Metastatic Liver Carcinoma in the Adrenal Gland (tissue), 2 donors: ENCODE data around the gene NR2F2.

DNA sequence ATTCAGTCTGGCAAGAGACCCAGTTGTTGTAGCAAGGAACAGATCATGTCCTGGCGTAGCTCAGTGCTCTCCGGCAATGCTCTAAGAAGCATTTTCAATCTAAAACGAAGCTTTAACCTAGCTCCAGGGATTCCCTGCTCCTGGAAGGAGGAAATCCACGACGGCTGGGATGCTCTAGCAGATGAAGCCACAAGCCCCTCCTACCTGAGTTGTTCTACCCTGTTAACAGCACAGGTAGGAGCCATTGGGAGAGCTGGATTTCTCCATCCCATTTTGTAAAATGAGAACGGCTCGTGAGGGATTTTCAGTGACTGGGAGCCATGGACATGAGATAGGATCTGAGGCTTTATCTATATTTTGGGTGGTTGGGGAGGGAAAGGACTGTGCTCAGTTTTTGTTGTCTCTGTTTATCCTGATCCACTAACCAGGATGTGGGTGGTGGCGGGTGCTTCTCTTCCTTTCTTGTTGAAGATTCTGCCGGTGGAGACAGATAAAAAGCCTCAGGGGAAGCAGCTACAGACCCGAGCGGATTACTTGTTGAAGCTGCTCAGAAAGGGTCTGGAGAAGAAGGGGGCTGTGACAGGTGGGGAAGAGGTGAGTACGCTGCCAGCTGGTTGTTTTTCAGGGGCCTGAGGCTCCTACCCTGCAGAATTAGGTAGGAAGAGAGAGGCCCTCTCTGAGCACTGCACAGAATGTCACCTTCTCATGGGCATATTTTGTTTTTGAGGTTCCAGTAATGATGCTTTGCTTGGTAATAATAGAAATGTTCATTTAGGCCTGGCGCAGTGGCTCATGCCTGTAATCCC, 90.8 kb downstream of the RGMA start:
- PRO-cap, 2 experiments = no peak in any of the 2 experiments

DNA sequence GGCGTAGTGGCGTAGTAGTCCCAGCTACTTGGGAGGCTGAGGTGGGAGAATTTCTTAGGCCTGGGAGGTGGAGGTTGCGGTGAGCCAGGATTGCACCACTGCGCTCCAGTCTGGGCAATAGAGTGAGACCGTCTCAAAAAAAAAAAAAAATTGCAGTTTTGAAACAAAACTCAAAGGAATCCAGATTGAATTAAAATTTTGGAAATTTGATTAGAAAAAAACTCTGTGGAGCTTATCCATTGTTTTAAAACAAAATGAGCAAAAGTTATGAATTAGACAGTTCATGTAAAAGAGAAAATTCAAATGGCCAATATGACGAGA, 72.4 kb downstream of the RGMA start:
- PRO-cap, 2 experiments = no peak in any of the 2 experiments

DNA sequence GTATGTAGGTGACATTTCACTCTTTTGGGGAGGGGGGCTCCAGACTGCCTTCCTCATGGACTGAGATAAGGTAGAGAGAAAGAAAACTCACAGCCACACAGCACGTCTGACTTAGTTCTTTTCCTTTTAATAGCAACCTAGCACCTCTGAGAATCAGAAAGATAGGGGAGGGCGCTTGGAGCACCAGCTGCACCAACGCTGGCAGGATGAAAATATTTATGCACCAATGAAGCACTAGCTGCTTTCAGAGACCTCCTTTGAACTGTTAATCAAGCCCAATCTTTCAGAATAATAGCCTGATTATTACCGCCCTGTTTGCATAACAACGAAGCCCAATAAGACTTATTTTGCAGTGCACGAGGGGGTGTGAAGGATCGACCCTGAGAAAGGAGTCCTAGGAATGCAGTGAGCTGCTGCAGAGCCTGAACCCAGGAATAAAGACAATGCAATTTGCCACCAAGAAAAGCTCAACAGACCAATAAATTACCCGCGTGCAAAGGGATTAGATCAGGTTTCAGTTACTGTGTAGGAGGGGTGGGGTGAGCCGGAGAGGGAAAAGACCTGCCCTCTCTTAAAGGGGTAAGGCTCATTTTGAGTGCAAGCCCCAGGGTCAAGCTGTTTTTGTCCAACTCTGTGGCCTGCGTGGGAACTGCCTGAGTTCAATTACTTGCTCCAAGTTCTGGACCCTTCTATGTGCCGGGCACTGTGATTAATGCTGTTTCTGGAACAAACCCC, 27.3 kb downstream of the RGMA start:
- PRO-cap, 2 experiments = no peak in any of the 2 experiments

- PRO-cap, 2 experiments = no peak in any of the 2 experiments
Measured at GRCh38 chr15:93803762-93804014, 427.7 kb upstream of the MCTP2 start.

GRCh38 chr15:94099222-94099942, 132.0 kb upstream of the MCTP2 start:
- PRO-cap, 2 experiments = no peak in any of the 2 experiments

DNA sequence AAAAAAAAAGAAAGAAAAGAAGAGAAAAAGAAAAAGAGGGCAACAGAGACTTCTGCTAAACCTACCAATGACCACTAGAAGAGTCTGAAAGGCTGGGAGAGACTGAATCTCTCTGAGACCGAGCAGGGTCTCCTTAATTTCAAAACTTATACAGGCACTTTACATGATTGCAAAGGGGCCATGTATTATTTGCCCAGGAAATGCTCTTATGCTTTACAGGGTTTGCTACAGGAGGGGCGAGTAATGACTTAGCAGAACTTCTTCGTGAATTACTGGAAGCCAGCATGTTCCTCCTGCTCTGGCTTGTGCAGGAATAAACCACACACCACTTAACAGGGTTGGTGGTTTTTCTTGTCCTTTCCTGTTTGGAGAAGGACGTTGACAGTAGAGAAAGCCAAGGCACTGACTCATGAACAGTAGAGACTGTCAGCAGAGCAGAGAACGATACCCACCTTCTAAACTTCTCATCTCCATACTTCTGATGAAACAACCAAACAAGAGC, 25.0 kb upstream of the MCTP2 start:
- PRO-cap, 2 experiments = no peak in any of the 2 experiments

DNA sequence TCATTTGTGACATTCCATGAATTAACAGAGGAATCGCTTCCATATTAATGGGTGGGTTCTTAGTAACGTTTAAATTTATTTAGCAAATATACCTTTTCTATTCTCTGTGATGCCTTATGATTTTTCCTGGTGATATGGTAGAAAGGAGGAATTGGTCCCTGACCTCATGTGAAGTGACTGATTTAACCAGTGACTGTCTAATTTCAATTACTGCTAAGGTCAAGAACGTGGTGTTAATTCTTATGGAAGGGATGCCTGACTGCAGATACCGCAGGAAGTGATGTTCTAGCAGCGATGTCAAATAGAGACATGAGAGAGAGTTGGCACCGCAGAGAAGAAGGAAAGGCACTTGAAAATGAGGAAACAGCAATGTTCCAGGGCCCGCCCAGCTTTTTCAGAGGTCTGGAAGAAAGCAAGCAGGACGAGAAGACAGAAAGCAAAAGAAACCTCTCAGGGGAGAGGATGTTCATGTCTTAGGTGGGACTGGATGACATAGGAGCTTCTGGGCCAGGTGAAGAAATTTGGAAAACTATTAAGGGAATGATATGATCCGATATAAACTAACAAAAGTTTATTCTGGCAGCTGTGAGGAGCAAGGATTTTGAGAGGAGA, 146.3 kb downstream of the MCTP2 start:
- PRO-cap, 2 experiments = no peak in any of the 2 experiments

DNA sequence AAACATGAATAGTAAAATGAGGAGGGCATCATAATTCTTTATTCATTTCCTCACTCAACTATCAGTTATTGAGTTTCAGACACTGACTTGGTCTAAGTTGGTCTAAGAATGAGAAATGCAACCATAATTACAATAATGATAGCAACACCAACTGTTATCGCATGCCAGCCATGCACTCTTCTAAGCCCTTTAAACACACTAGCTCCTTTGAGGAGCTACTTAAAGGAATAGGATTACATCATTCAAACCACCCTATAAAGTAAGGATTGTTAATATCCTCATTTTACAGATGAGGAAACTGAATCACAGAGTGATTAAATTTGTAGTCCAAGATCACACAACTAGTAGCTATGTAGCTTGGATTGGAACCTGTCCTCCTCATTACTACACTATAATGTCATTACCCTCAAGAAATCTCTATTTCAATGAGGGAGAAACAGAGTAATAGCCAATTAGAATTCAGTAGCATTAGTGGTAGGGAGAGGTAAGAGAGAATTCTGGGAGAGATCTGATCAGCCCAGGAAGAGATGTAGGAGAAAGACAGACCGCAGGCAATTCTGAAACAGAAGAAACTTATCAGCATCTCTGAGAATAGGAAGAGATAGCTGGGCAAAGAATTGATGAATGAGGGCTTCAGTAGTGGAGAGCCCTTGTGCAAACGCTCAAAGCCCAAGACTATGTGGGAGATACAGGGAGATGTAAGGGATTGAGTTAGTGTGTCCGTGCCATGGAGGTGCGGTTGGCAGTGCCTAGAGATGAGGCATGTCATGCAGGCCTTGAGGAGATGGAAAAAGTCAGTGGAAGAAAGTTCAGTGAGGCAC, 228.5 kb downstream of the MCTP2 start:
- PRO-cap, 2 experiments = no peak in any of the 2 experiments

- PRO-cap, 2 experiments = no peak in any of the 2 experiments
Measured at GRCh38 chr15:94463361-94463749, 232.0 kb downstream of the MCTP2 start.

GRCh38 chr15:94584736-94585556, 353.6 kb downstream of the MCTP2 start:
- PRO-cap, 2 experiments = no peak in any of the 2 experiments

GRCh38 chr15:95018757-95019620, 787.6 kb downstream of the MCTP2 start:
- PRO-cap, 2 experiments = no peak in any of the 2 experiments

- PRO-cap, 2 experiments = no peak in any of the 2 experiments
Measured at GRCh38 chr15:95079760-95080060, 848.3 kb downstream of the MCTP2 start.

DNA sequence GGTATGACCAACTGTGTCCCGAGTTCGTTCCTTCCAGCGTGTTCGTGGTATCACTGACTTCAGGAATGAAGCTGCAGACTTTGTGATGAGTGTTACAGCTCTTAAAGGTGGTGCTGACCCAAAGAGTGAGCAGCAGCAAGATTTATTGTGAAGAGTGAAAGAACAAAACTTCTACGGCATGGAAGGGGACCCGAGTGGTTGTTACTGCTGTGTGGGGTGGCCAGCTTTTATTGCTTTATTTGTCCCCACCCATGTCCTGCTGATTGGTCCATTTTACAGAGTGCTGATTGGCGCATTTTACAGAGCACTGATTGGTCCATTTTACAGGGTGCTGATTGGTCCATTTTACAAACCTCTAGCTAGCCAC, 1016.0 kb downstream of the MCTP2 start:
- PRO-cap, 2 experiments = no peak in any of the 2 experiments

DNA sequence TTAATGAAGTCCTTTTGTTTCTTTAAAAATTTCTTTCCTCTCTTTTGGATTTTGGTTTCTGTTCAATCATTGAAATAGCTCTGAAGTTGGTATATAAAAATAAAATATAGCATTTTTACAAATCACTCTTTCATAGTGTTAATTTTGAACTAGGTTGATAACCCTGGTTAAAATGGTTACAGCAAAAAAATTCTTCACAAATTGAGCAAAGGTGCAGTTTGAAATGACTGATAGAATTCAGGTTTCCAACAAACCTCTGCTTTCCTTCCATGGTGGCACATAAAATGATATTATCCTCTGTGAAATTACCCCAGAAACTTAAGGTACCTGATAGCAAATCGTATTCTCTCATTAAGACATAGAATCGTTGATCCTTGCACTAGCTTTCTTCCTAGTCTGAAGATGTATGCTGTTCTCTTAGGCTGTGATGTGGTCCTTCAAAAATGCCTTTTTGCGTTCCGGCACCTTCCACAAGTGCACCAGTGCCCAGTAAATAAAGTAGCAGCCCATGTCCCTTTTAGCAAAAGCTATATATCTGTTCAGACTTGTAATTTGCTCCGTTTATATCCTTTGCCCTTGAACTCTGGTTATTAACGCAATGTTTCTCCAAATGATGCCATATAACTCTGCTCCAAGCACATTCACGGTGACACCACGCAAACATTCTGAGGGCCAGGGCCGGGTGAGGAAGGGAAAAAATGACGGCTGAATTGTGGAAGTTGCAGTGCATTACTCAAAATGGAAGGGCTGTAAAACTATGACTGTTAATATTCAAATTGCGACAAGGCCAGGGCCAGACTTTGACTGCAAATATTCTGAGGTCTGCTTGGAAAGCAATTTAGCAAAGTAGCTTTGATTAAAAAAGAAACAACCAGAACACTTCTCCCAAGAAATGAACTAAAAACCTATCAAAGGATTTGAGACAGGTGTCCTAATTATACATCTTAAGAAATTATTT, 1001.2 kb upstream of the NR2F2 start:
- PRO-cap, 2 experiments = no peak in any of the 2 experiments

- PRO-cap, 2 experiments = no peak in any of the 2 experiments
Measured at GRCh38 chr15:95624075-95624605, 706.4 kb upstream of the NR2F2 start.

- PRO-cap, 2 experiments = no peak in any of the 2 experiments
Measured at GRCh38 chr15:95733803-95734372, 596.6 kb upstream of the NR2F2 start.

- PRO-cap, 2 experiments = no peak in any of the 2 experiments
Measured at GRCh38 chr15:96181389-96182300, 148.9 kb upstream of the NR2F2 start.

GRCh38 chr15:96273535-96274192, 56.8 kb upstream of the NR2F2 start:
- PRO-cap, 2 experiments = no peak in any of the 2 experiments

- PRO-cap, 2 experiments = no peak in any of the 2 experiments
Measured at GRCh38 chr15:96323806-96325057, 6.3 kb upstream of the NR2F2 start.

DNA sequence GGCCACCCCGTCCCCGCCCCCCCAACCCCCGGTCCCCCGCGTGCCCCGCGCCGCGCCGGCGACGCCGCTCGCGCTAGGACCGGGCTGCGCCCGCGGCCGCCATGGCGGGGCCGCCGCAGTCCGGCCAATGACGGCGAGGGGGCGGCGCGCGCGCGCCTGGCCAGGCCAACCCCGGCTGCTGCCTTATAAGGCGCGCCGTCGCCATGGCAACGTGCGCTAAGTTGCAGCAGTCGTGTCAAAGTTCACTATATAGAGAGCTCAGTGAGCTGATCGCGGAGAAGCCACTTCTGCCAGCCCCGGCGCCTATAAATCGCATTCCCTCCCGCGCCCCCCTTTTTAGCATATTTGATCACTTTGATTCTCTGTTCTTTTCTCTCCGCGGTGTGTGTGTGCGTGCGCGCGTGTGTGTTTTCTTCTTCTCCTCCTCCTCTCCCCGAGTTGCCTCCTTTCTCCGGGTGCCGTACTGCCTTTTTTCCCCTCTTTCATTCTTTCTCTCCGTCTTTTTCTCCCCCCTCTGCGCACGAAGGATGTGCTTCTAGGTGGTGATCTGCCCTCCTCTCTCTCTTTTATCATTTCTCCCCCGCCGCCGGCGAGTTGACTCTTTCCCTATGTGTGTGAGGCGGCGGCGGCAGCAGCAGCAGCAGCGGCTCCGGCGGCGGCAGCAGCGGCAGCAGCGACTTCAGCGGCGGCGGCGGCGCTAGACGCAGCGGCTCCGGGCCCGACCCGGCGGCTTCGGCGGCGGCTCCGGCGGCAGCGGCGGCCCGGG, at the start of gene NR2F2:
TSS of gene NR2F2 (plus strand) at position 276 of the 766 bp plus-strand sequence.
- PRO-cap, 2 experiments = peak in 2 of 2 experiments; most common plus-strand start position 261 of the sequence (in 2); most common minus-strand start position 81 of the sequence (in 2)